PC-3 (cell line): Measurements from ENCODE around the genes POTEB3, POTEB, OR4N4 and GOLGA6L22.

- RAMPAGE, long total RNA, result no peak
These were observed 110.1 kb downstream of the POTEB2 start for GRCh38 chr15:20755933-20756470.

GRCh38 chr15:21440258-21440937 is at the start of gene POTEB3:
Gene POTEB3 (minus strand): TSS chr15:21440499.
- RAMPAGE, long total RNA, result no peak

DNA sequence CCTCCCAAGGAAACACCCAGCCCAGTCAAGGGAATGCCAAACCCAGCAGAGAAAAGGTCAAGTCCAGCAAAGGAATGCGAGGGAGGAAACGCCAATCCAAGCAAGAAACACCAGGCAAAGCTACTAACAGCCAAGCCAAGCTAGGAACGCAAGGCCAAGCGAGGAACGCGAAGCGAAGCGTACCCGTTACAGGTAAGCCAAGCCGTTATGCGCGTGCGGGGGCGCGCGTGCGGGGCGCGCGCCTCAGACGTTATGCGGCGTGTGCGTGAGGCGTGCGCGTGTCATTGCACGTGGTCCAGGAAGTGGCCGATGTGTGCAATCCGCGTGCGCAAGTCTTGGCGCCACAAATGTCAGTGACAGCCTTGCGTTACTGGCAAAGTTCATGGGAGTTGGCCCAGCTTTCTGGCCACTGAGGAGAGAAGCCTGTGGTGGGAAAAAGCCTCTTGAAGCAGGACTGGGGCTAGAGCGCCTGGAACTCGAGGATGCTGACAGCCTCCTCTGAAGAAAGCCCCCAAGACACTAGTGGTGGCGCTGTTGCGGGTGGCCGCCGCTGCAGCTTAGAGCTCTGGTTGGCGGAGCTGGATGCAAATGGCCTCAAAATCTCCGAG is at the start of gene POTEB:
POTEB (minus strand) TSS at position 243 of the 608 bp plus-strand sequence.
- RAMPAGE, long total RNA, result no peak

DNA sequence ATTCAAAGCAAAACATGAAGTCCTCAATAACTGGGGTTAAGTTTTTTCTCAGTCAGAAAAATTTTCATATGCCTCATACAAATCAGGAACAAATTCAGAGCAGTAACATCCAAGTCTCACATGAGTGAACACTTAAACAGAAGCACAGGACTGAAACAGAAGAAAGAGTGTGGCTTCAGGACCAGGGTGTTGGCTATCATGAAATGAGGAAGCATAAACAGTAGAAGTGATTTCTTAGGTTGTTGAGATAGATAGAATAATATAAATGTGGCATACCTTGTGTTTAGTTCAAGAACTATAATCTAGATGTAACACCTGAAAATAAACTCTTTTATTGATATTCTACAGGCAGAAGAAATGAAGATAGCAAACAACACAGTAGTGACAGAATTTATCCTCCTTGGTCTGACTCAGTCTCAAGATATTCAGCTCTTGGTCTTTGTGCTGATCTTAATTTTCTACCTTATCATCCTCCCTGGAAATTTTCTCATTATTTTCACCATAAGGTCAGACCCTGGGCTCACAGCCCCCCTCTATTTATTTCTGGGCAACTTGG is at the start of gene OR4N4:
OR4N4 (plus strand) TSS at position 358 of the 556 bp plus-strand sequence.
- RAMPAGE, long total RNA, result no peak

- RAMPAGE, long total RNA, result no peak
These were observed at the start of gene GOLGA6L22 for GRCh38 chr15:22458514-22459097. Gene GOLGA6L22 (plus strand): TSS chr15:22458903.

DNA sequence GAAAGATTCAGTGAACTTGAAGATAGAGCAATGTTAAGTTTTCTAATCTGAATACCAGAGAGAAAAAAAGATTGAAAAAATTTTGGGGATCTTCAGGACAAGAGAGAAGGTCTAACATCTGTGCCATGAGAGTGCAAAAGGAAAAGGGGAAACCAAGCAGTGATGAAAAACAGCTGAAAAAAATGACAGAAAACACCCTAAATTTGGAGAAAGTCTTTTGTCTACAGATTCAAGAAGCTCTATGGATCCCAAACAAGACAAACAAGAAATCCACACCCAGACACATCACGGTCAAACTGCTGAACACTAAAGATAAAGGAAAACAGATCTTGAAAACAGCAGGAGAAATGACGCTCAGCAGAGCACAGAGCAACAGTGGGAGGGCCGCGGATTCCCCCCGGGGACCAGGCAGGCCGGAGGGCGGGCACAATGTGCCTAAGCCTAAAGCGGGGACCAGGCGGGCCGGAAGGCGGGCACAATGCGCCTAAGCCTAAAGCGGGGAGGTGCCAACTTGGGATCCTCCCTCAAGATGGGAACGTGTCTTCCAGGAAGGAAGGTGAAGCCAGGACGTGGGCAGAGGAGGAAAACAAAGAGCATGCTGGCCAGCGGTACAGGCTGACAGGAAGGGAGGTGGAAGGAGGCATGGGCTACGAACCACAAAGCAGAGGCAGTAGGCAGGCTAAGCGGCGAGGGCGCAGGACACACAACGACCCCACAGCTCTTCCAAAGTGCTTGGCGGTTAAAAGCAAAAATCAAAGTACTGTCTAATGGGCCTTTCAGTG is 31.1 kb downstream of the CYFIP1 start:
- RAMPAGE, long total RNA, result no peak

- RAMPAGE, long total RNA, result no peak
These were observed 22.7 kb downstream of the GOLGA6L26 start for GRCh38 chr15:23311173-23311734.

GRCh38 chr15:23401493-23402439 is 45.3 kb downstream of the GOLGA6L2 start:
- RAMPAGE, long total RNA, result no peak

DNA sequence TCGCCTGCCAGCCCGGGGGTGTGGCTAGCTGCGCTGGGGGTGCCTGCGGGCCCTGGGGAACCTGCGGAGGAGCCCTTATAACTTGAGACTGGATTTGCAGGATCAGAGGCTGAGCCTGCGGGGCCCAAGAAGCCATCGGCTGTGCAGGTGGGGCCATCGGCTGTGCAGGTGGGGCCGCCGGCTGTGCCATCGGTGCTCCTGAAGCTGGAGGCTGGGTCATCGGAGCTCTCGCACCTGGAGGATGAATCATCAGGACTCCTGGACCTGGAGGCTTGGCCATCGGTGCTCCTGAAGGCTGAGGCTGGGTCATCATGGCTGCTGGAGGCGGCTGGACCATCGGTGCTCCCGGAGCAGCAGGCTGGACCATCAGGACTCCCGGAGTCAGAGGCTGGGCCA is 1.0 kb downstream of the MAGEL2 start:
- RAMPAGE, long total RNA, result no peak

DNA sequence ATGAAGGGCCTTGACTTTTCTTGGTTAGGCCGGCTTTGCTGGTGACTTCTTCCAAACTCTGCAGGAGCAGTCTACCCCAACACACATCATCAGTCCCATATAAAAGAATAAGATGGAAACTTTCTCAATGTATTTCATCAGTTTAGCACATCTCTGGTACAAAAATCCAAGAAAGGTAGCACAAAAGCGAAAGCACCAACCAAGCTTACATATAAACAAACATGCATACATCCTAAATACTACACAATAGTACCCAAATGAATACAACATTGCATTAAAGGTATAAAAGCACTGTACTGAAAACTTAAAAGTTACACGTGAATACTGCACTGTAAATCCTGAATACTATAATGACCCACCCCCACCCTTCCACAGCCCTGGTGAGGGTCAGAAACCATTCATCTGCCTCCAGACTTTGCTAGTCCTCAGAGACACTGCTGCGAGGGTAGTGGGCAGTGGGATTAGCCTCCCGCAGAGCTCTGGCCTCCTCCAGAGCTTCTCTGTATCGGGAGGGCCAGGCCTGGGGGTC is 1.2 kb downstream of the NDN start:
- RAMPAGE, long total RNA, result no peak

- RAMPAGE, long total RNA, result no peak
These were observed 225.1 kb upstream of the NDN start for GRCh38 chr15:23912133-23912731.

GRCh38 chr15:24260944-24261311 is 414.6 kb upstream of the NPAP1 start:
- RAMPAGE, long total RNA, result no peak

- RAMPAGE, long total RNA, result no peak
These were observed 1.8 kb downstream of the SNRPN start for GRCh38 chr15:24956495-24957016.

GRCh38 chr15:25415705-25416177 is 23.1 kb downstream of the UBE3A start:
- RAMPAGE, long total RNA, result no peak

- RAMPAGE, long total RNA, result no peak
These were observed 1.1 kb downstream of the UBE3A start for GRCh38 chr15:25437686-25438102.

- RAMPAGE, long total RNA, result no peak
These were observed 130.0 kb upstream of the UBE3A start for GRCh38 chr15:25568947-25569173.

DNA sequence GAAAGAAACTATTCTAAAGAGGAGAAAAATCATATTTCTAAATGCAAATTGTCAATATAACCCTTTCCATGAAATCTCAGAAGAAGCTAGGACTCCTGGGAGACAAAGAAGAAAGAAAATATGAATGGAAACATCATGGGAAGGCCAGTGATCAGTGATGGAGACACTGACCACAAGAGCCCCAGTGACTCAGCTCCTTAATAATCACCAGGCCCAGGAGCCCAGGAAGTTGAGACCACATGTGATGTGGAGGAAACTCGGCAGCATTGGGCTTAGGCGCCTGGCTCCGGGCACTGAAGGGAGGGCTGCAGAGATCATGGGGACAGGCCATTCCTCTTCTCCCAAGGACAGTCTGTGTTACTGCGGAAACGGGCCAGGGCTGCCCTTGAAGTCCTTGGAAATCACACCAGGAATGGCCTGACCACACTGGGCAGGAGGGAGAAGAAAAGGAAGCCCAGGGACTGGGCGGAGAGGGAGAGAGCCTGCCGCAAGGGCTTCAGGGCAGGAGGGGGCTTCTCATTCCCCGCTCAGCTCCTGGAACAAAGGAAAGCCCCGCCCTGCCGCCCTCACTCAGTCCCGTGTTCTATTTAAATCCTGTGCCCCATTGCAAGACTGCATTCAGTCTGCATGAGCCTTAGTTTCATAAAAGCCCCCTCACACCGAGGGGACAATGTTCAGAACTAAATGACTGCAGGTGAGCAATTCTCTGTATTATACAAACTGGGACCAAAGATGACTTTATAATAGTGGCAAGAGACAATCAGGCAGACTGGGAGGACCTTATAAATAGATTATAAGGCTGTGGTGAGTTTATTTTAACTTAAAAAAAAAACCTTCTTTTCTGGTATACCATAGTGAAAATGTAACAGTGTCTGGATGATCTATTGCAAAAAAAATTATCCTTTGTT is 205.3 kb upstream of the UBE3A start:
- RAMPAGE, long total RNA, result no peak

DNA sequence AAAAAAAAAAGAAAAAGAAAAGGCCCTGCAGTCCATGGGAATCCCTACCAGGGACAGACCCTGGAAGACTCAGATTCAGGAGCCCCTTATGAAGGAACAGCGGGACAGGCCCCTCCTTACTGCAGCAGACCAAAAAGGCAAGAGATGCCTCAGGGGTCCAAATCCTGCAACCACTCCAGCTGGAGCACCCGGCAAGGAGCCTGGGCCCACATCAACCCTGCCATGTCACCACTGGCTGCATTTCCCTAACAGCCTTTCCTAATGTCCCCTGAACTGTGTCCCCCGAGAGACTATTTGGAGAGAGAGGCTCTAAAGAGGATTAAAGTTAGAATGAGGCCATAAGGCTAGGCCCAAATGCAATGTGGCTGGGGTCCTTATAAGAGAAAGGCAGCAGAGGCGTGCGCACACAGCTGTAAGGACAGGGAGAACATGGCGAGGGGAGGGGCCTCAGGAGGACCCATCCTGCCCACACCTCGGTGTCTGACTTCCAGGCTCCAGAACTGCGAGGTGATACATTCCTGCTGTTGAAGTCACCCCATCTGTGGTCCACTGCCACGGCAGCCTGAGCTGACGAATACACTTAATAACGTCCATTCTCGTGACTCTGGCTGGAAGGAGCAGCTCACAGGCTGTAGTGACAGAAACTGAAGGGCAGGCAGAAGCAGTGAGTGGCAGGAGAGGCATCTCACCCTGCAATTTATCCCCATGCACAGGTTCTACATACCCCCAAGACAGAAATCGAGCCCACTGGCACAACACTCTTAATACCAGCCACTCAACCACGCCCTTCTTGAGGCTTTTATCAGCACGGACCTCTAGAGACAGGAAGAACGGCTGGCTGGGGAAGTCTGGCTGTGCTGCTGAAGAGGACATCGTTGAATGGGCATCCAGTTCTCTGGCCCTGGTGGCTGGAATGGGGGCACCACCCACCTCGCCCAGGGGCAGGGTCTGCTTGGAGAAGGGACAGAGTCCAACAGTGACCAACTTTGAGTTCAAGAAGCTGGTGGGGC is 77.9 kb downstream of the ATP10A start:
- RAMPAGE, long total RNA, result no peak

DNA sequence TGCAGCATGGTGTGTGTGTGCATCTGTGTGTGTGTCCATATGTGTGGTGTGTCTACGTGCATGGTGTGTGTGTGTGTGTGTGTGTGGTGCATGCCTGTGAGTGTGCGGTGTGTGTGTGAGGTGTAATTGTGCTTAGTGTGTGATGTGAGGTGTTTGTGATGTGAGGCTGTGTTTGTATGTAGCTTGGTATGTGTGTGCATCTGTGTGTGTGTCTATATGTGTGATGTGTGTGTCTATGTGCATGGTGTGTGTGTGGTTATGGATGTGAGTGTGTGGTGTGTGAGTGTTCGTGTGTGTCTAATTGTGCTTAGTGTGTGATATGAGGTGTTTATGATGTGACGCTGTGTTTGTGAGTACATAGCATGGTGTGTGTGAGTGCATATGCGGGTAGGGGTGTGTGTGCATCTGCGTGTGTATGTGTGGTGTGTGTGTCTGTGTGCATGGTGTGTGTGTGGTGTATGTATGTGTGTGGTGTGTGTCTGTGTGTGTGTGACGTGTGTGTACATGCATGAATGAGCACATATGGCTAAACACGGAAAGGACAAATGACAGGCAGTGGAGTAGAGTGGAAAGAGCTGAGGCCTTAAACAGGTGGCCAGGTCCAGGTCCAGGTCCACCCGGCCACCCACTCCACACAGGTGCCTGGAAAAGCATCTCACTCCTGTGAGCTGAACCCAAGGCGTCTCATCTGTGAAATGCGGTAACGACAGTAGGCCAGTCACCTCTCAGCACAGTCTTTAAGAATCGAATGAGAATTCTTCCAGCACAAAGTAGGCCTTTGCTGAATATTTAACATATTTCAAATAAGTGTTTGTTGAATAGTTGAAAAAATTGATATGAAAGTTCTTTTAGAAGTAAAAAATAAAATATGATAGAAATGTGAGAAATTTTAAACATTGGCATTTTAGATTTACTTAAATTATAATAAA is 58.8 kb downstream of the ATP10A start:
- RAMPAGE, long total RNA, result no peak

- RAMPAGE, long total RNA, result no peak
These were observed 343 bp downstream of the GABRB3 start for GRCh38 chr15:26772492-26772953.